A172 (cell line): ENCODE data around the genes BUD31 and TRIM4.

DNA sequence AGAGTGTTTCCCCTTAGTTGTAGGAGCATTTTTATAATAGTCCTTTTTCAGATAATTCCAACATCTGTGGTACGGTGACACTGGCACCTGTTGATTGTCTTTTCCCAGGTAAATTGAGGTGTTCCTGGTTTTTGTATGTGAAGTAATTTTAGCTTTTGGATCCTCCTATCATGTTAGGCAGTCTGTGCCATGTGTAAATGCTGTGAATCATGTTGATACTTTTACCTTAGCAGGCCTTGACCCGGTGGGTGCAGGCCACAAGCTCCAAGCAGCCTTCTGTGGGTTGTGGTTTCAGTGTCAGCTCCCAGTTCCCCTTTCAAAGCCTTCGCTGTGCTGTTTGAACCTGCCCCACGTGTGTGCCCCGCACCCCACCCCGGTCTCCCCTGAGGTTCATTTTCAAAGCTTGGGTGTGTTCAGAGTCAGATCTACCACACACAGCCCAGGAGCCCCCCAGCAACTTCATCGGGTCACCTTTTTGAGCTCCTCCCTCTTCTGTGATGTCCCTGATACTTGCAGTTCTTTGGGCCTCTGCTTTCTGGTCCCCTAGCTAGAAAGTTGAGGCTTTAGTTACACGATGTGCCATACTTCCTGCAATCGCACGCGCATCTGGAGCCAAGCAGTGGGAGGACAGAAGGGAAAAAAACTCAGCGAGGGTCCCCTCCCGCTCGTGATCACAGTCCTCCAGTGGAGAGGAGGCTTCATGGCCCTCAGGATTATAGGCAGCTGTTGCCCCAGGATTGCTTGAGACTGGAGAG is 8.7 kb upstream of the BHLHA15 start:
- RAMPAGE, long total RNA = no peak

- RAMPAGE, long total RNA = no peak
These were observed 17.3 kb downstream of the TECPR1 start for GRCh38 chr7:98234772-98235147.

DNA sequence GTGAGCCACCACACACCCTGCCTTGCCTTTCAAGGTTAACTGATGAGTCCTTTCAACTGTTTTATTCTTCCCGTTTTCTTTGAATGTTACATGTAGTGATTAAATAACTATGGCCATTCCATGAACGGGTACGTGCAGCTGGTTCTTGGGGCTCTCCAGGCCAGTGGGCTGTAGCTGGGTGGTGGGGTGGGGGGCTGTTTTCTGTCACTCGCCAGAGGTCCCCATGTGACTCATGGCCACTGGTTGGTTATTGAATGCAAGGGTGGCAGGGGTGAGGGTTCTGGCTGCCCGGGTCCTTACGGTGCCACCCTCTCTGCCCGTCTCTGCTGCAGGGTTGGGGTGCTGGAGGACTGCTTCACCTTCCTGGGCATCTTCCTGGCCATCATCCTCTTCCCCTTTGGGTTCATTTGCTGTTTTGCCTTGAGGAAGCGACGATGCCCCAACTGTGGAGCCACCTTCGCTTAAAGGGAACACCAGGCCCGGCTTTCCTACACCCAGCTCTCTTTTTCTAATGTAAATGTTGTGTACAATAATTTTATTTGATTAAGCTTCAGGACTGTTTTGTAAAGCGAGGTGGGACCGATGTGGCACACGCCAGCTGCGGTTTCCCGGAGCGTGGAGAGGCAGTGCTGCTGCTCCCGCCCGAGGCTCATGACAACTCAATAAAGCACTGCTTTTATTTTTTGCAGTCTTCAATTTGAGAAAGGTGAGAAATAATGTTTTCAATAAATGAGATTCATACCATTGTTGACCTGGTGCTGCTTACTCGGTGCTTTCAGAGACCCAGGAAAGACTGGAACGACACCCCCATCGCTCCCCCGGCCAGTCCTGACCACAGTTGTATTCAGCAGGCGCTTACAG is 9.5 kb downstream of the BRI3 start:
- RAMPAGE, long total RNA = no peak

DNA sequence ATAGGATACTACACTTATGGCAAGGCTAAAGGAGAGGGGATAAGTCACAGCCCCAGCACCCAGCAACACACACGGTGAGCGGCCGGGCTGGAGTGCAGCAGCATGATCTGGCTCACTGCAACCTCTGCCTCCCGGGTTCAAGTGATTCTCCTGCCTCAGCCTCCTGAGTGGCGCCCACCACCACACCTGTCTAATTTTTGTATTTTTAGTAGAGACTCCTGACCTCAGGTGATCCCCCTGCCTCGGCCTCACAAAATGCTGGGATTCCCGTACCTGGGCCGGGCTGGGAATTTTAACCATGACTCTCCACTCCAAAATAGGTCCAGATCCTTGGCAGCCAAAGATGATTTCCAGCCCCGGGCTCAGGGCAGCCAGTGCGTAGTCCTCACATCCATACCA is 10.7 kb downstream of the BRI3 start:
- RAMPAGE, long total RNA = no peak

GRCh38 chr7:98292715-98294093 is 11.7 kb downstream of the BRI3 start:
- RAMPAGE, long total RNA = no peak

DNA sequence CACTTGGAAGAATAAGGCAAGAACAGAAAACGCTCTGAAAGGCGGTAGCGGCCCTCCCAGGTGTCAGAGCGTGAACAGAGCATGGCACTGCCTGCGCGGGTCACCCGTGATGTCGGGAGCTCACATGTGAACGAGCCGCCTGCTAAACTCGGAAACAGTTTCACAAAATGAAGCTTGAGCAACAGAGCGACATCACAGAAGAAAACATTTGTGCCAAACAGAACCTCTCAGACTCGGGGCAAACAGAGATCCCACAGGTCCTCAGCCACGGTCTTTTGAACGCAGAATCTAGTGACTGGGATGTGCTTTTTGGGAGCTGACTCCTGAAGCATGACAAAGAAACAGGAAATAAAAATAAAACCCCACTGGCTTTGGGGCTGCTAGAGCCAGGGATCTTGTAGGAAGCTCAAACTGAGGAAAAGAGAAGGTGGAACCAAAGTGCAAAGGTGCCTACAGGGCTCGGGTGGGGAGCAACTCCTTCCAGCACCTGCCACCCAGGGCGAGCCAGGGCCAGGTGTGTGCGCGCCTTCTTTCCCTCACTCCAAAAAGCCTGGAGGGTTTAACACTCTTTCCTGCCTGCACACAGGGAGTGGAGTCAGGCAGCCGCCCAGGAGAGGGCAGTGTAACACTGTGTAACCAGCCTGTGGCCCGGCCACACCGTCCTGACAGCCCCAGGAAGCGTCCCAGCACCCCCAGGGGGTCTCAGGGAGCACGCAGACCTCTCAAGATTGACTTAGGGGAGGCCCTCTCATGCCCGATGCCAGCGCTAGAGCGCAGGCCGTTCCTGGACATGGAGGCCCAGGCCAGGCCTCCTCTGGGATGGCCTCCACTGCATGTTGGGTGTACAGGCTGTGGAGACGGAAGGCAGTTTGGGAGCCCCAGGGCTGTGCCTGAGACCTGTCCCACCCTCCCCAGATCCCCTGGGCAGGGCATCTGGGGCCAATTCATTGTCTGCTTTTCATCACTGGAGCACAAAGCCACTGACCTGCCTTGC is 13.2 kb downstream of the BRI3 start:
- RAMPAGE, long total RNA = no peak

- RAMPAGE, long total RNA = no peak
These were observed 26.2 kb downstream of the BRI3 start for GRCh38 chr7:98307441-98308314.

- RAMPAGE, long total RNA = no peak
These were observed 25.1 kb downstream of the NPTX2 start for GRCh38 chr7:98642053-98642752.

DNA sequence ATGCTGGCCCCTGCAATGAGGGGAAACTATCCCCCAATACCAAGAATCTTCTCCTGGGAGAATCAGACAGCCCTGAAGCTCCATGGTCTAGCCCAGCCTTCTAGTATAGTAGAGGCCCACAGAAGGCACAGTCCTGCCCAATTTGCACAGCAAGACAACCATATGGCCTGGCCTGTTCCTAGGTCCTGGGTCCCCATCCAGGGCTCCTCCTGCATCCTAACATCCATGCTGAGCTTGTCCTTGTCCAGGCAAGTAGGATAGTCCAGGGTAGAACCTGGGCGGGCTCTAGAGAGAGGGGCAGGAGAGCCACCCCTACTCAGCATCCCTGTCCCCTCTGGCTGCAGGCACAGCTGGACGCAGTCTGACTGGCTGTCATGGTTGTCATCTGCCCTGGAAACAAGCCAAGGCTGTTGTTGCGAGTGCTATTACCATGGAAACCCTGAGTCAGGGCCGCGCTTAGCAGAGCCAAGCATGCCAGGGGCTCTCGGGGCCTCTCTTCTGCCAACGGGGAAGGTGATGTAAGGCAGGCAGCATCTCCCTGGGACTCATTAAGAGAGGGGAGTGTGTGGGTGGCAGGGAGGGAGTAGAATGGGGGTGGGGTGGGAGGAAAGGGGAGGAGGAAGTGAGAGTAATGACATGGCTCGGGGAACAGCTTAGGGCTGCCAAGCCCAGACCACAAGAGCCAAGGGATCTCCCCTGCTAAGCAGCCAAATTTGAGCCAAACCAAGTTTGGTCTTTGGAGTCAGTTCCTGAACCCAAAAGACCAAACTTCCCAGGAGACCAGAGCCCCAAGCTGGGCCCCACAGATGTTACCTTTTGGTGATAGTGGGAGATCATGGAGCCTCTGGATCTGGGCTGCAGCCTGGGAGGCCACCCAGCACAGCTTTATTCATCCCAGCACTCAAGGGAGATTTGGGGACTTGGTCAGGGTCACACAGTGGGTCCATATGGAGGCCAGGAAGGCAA is 67.7 kb downstream of the TMEM130 start:
- RAMPAGE, long total RNA = no peak

- RAMPAGE, long total RNA = no peak
These were observed 47.4 kb downstream of the TMEM130 start for GRCh38 chr7:98822465-98822860.

DNA sequence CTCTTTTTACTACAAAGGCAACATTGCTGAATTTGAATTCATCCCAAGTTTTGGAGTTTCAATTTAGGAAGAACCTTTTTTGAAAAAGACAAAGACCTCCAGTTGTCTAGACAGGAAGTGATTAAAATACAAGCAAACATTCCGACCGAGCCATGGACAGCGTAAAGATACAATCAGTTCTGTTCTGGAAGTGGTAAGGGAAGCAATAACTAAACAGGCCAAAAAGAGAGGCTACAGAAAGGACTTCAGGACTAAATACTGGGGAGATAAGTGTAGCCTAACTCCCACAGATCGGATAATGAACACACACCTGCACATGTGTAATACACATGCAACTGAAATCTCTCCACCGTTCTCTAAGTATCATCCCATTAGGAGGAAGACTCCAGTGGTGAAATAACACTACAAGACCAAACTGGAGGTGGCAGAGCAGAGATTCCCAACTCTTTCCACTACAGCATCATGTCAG is 100.9 kb downstream of the SMURF1 start:
- RAMPAGE, long total RNA = no peak

DNA sequence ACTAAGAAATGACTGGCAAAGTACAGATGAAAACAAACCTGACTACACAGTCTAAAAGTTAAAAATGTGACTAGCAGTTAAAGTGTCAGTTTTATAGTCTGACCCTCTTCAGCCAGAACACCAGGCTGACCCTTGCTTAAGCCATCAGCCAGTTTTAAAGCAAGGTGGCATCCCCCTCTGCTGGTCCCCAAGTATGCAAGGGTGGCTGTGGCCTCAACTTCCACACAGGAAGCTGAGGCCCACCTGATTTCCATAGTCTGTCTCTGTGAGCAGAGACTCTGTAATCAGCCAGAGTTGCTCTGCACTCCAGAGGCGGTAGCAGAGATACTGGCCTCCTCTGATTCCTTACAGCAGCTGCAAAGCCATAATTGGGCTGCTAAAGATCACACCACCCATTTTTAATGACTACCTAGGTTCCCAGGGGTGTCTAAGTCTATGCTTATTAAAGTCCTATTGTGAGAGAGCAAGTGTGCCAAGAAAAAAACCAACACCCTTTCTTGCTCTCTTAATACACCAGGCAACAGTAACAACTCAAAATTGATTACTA is 1.9 kb downstream of the PDAP1 start:
- RAMPAGE, long total RNA = no peak

DNA sequence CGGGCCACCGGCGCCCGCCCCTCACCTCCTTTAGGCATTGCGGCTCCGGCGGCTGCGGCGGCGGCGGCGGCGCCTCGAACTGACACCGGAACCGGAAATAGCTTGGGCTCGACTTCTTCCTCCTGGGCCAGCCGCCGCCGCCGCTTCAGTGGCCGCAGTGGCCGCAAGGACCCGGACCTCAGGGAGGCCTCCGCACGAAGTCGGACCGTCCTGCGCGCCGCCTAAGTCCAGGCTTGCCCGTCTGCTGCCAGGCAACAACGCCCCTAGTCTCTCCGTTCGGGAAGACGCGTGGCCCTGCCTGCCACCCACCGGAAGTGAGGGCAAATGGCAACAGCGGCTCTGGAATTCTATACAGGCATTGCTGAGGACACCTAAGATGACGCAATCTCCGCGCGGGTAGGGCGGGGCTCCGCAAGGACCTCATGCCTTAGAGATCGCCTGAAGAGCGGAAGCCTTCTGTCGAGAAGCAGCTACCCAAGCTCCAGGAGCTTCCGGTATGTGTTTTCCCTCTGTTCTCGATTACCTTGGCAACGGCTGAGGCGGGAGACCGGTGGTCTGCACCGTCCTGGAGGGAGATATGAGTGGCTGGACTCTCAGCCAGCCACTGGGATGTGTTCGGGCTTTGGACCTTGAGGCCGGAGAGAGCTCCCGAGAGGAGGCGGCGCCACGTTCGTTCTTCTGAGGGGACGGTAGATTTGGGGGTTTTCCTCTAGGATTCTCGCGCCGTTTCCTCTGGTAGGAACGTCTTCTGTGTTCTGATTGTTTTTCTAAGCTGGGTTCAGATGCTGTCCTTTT is at the start of gene BUD31:
TSS of gene BUD31 (plus strand) at position 459 of the 795 bp plus-strand sequence.
- RAMPAGE, long total RNA = start-site peak on the minus strand centred at position 195 of the sequence, 297 bp wide, 2,190 and 3,215 reads in 2 replicates; start-site peak on the plus strand centred at position 463 of the sequence, 99 bp wide, 3,615 and 4,871 reads in 2 replicates

DNA sequence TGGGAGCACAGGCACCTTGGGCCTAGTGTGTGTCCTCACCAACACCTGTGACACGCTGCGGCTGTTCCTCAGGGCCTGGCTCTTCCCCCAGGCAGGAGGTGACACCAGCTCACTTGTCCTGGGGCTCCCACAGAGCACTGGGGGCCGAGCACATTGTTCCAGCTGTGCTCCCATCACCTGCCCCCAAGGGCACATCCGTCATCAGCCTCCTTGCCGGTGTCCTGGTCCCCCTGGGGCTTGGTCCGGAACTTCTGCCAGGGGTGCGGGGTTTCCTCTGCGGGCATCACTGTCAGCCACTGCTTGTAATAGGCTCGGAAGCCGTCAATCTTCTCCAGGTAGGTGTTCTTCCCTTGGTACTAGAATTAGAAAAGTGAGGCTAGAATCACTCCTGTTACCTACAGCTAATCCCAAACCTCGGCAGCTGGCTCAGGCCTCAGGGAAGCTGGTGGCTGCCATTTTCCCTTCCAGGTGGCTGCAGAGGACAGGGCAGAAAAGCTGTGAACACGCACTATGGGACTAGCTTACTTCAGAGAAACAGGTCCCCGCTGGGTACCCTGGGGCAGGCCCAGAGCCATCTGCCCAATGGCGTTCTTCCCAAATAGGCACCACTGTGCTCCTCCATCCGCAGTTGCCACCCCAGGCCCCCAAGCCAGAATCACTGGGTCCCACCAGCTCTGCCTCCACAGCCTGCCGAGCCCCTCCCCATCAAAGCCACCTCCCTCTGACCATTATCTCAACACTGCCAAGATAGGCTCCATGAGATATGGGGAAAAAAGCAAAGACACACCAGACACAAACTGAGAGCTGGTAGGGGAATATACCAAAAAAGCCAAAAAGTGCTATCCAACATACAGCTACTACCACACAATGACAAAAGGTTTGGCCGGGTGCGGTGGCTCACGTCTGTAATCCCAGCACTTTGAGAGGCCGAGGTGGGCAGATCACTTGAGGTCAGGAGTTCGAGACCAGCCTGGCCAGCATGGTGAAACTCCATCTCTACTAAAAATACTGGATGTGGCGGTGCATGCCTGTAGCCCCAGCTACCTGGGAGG is 11.4 kb downstream of the BUD31 start:
- RAMPAGE, long total RNA = no peak

DNA sequence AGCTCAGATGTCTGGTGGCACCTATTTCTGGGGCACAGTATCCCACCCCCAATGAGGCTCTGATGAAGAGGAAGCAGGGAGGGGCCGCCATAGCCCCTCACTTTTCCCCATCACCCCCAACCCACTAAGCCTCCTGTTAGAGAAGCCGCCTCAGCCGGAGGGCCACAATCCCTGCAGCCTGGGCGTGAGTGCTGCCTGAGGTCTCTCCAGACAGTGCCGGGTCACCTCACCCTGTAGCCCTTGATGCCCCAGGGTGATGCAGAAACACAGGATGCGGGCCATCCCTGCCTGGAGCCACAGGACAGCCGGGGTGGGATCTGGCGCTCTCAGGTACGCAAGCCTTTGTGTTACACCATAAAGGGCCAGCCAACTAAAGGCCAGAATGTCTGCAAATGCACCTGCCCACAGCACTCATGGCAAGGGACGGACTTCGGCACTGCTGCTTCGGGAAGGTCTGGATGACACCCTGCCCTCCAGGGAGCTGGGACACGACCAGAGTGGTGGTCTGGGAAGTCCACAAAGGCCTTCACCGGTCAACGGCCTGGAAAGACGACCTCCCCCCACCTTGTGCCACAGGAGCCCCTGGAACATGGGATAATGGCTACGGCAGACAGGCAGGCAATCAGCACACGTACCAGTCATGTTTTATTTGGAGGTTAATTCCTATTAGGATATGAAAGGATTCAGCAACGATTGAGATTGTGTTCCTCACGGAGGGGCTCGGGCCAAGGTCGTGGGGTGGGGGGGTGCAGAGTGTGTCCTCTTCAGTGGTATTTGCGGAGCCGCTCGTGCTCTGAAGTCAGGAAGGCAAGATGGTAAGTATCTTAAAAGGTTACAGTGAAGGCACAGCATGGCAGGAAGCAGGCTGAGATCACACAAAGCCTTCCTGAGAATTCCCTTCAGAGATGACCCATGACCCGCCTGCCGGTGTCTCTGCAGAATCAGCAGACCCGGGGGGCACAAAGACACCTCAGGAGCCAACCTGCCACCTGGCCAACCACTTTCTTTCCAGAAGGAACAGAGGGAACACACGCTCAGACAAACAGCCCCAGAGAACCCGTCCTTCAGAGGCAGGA is 8.1 kb downstream of the ATP5MF start:
- RAMPAGE, long total RNA = no peak

DNA sequence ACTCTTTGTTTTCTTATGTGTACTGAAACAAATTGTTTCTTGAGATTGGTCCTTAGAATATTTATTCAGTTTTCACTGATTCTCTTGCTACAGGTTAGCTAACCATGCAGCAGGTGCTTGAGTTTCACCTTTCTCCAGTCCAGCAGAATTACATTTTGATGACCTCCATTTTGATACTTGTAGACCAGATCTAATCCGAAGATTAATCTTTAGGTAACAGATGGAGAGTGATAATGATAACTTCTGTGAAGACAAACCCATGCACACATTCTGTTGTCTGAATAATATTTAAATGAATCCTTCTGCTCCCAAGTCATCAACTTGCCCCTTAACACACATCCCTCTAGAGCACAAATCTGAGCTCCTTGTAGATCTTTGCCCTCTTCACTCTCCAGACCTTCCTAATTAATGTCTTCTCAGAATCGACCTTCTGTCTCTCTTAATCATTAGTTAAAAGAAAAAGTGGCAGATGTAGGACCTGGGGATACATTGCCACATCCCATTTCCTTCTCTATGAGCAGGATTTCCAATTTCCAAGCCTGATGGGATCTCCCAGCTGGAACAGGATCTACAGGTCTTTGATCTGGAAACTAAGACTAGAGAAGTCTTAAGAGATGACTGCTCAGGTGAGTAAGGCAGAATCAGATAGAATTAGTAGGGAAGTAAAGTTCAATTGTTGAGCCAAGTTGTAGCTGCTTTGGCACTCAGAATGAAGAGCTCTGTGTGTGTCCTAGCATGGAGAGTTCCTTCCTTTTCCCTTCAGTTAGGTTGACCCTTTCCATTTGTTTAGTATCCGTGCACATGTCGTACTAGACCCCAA is 12.9 kb downstream of the ZNF655 start:
- RAMPAGE, long total RNA = no peak

- RAMPAGE, long total RNA = no peak
These were observed 849 bp downstream of the TRIM4 start for GRCh38 chr7:99918585-99918777.

GRCh38 chr7:99918778-99919907 is at the start of gene TRIM4:
TRIM4 (minus strand) TSS chr7:99919530.
- RAMPAGE, long total RNA = no peak

DNA sequence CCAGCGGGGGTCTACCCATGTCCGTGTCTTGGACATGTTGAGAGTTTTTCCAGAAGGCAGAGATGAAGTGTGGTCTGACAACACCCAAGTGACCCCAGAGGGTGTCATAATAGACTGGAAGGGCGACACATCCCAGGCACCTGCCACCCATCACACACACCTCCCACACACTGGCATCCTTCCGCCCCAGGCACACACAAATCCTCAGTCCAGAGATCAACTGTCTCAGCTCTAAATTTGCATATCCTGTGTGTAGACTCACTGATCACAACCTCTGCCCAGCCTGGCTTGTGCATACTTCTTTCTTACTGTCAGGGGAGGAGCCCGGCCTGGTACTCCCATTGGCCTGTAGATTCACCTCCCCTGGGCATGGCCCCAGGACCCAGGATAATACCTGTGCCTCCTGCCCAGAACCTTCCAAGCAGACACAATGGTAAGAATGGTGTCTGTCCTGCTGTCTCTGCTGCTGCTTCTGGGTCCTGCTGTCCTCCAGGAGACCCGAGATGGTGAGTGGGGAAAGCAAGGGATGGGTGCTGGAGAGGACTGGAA is 4.6 kb upstream of the AZGP1 start:
- RAMPAGE, long total RNA = no peak

DNA sequence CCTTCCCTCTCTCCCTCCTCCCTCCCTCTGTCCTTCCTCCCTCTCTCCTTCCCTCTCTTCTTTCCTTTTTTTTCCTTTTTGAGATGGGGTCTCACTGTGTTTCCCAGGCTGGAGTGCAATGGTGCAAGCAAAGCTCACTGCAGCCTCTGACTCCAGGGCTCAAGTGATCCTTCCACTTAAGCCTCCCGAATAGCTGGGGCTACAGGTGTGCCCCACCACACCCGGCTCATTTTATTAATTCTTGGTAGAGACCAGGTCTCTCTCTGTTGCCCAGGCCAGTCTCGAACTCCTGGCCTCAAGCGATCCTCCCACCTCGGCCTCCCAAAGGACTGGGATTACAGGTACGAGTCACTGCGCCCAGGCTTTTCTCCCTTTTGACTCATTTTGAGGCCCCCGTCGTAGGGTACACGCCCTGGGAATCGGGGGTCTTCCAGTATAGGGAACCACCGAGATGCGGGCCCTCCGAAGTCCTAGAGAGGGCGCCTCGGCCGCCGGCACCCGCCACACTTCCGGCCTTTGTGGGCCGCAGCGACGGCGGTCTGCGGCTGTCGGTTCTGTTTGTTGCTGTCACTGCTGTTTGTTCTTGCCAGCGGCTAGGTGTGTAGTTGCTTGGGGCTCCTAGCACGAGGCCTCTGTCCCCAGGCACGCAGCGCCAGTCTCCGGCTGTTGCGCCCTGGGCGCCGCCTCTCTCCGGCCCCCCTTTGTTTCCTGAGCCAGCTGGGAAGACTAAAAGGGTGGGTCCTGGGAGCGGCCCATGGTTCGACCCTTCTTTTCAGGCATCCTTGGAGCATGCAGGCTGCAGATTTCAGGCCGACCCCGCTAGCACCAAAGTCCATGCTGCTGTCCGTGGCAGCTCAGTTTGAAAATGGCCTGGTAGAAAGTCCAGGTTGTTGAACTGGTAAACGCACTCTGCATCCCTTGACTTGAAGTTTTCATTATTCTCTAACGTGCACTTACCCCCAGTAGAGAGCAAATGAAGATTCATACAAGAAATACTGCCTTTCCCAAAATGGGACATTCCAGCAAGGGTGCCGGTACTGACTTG is 17.9 kb upstream of the ZKSCAN1 start:
- RAMPAGE, long total RNA = no peak